Sternocleidomastoid (tissue), 1 donor: ENCODE results near the gene COL4A1.

DNA sequence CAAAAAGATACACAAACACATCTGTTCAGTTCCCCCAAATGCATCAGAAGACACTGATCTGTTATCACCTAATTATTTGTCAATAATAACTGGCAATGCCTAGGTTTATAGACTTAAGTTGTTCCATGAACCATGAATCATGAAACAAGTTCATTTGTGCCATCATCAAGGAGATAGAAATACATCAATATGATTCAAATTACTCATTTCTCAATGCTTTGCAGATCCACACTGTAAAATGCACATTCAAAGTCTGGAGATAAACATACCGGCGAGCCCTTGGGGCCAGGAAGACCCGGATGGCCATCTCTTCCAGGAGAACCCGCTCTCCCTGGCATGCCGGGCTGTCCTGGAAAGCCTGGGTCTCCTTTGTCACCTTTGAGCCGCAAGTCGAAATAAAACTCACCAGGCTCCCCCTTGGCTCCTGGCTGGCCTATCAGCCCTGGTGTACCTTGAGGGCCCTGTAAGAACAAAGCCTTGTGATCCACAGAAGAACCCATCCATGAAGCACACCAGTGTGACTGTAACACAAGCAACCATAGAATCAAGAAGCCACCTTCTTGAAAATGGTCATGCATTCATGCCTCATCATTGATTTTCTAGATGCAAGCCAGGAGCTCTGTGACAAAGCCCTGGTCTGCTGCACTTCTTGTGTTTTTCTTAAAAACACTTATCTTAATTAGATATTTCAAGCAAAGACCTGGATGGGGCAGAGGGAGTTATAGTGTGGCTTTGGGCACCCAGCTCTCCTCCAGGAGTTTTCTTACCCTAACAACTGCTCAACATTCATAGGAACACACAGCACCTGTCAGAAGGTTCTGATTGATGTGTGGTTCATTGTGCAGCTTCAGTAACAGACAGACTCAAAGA, 119.9 kb downstream of the COL4A1 start:
- PRO-cap = no peak

DNA sequence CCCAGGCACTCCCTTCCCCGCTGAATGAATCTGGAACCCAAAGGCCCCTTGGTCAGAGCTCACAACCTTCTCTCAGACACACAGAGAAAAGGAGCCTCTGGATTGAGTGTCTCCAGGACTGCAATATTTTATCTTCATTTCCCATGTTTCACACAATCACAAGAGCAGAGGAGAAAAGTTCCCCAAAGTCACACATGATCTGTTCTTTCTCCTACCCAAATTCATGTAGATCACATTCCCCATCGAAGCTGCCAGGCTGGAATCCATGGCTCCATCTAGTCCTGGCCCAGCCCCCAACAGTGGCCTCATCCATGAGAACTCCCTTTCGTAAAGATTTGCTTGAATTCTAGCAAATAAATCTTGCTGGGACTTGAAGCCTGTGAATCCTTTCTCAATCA, 109.6 kb downstream of the COL4A1 start:
- PRO-cap = no peak

- PRO-cap = no peak
Measured at GRCh38 chr13:110201253-110201653, 105.7 kb downstream of the COL4A1 start.

- PRO-cap = no peak
Measured at GRCh38 chr13:110207300-110207655, 99.7 kb downstream of the COL4A1 start.

- PRO-cap = no peak
Measured at GRCh38 chr13:110248003-110248330, 59.0 kb downstream of the COL4A1 start.

DNA sequence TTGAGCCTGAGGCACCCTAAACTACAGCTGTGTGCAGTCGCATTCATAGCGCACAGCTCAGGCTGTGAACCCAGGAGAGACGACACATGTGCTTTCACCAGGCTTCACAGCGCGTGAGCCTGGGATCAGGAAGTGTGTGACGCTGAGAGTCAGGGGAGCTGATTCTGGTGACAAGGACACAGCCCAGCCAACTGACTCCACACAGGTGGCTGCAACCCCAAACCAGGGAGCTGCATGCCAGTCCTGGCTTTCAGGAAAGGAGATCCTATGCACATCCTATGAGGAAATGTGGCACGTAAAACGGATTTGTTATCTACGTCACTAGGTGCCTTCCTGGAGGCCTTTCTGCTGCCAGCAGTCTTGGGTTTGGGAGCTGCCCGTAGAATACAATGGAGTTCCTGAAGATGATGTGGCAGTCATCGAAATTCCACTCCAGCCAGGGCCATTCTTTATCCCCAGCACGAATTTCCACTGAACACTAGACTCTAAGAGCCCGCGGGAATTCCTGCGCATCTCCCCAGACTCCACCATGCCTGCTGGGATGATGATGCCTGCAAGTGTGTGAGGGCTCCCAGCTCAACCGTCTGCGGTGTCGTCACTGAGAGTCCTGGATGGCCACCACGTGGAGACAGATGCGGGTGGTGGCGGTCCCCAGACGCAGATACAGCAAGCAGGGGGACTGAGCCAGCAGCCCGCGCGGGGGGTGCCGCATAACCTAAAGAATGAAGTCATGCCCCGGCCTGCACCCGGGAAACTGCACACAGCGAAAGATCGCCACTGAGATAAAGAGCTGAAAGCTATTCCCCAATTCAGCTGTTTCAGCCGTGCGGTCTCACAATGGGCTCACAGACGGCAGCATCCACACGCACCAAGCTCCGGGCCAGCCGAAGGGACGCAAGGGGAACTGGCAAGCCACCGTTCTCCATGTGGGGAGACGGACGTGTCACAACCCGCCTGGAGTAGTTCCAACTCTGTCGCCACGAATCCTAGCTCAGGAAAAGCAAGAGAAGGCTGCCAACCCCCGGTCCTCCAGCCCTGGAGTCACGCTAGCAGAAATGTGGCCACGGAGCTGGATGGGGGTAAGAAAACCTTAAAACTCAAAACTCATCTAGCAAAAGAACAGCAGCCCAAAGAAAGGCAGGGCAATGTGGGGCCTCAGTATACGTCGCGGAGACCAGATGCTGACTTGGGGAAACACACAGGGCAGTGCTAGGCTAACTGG, 41.1 kb downstream of the COL4A1 start:
- PRO-cap = no peak

GRCh38 chr13:110281563-110282304, 25.2 kb downstream of the COL4A1 start:
- PRO-cap = no peak

DNA sequence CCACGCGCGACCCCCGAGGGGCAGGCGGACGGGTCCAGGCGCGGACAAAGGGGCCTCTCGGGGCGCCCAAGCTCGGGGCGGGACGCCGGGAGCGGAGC, 277 bp downstream of the COL4A1 start:
- PRO-cap = no peak

GRCh38 chr13:110306929-110307219, at the start of gene COL4A1:
Gene COL4A1, minus strand, starts transcription at chr13:110307157.
- PRO-cap = bidirectional peak, plus-strand start at chr13:110307257, minus-strand start at chr13:110307157

DNA sequence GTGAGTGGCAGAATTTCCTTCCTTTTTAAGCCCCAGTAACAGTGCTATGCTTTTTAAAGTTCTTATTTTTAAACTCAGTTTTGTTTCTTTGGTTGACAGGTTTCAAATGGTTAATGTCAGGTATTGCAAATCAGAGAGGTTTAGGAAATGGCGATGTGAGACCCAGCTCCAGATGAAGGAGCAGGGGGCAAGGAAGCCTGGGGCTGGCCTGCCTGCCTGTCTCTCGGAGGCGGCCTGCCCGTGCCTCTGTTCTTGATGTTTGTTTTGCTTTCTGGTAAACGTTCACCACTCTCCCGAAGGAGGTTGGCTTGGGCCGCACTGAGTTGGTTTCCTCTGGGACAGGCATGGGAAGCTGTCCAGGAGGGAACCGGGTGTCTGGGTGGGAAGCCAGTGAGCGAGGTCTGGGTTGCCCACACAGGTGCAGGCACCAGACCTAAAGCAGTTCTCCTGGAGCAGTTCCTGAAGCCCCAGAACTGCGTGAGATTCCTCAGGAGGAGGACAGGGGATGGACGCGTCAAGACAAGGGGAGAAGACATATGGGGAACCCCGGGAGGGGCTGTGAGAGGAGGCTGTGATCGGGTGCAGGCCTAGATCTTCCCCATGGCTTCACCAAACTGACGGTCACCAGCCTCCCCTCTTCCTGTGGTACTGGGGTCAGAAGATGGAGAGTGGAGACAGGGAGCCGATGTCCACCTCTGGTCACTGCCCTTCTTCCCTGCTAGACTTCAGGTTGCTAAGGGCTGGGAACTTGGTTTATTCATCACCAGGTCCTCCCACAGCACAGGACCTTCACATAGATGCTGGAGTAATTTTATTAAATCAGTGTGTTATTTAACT, 15.1 kb downstream of the COL4A2 start:
- PRO-cap = no peak

- PRO-cap = no peak
Measured at GRCh38 chr13:110346784-110347076, 39.6 kb downstream of the COL4A2 start.

DNA sequence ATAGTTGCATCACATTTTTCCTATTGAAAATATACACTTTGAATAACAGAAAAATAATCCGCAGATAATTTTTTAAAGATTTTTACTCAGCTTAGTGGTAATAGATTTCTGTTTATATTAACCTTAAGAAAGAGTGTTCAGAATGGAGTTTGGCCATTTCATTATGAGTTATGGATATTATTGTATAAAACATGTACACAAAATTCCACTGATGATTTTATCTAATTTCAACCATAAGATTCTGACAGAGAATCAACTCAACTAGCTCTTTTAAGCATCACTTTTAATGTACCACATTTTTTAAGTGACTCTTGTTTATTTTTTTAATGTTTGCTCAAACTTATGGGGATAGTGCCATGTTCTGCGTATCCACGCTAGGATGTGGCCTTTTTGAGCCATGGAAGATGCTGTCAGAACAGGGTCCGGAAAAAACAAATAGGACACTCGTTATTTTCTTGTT, 75.8 kb downstream of the COL4A2 start:
- PRO-cap = no peak

- PRO-cap = no peak
Measured at GRCh38 chr13:110400540-110401256, 93.6 kb downstream of the COL4A2 start.

- PRO-cap = no peak
Measured at GRCh38 chr13:110407078-110408263, 100.4 kb downstream of the COL4A2 start.

GRCh38 chr13:110455917-110456543, 105.5 kb downstream of the RAB20 start:
- PRO-cap = no peak

- PRO-cap = no peak
Measured at GRCh38 chr13:110473013-110473702, 88.4 kb downstream of the RAB20 start.

- PRO-cap = no peak
Measured at GRCh38 chr13:110509987-110510549, 51.5 kb downstream of the RAB20 start.

DNA sequence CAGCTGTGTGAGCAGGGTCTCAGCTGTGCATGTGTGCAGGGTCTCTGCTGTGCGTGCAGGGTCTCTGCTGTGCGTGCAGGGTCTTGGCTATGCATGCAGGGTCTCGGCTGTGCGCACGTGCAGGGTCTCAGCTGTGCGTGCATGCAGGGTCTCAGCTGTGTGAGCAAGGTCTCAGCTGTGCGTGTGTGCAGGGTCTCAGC, 42.4 kb downstream of the RAB20 start:
- PRO-cap = unidirectional peak, plus-strand start at position 100 of the sequence

GRCh38 chr13:110563242-110563812, 1.8 kb upstream of the RAB20 start:
- PRO-cap = no peak

GRCh38 chr13:110646802-110647364, 31.5 kb downstream of the NAXD start:
- PRO-cap = no peak